Jejunum (tissue), 1 donor: ENCODE measurements around a stretch of chr7.

- PRO-cap = no peak
Measured at GRCh38 chr7:32070062-32070340, 206 bp downstream of the PDE1C start.

- PRO-cap = no peak
Measured at GRCh38 chr7:32464250-32465059, 25.7 kb downstream of the LSM5 start.

GRCh38 chr7:32509733-32510385 is 14.6 kb downstream of the AVL9 start:
- PRO-cap = no peak

- PRO-cap = no peak
Measured at GRCh38 chr7:32892956-32893259, 1.3 kb upstream of the KBTBD2 start.

DNA sequence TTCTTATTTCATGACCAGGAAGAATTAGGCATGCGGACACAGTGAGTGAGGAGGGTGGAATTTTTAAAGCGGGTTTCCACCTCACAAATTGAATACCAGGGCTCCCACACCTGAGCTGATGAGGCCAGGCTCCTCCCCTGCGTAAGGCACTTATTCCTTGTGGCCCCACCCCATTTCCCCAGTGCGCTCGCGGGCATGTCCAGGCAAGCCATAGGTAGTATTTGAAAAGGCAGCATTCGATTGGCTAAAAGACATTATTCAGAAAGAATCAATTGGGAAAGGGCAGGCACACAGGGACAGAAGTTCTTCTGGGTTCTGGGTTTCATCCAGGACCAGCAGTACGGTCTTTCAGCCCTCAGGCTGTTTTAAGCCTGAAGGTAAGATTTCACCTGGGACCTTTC is 222.3 kb downstream of the BBS9 start:
- PRO-cap = no peak

GRCh38 chr7:33527705-33528069 is 377.7 kb upstream of the BMPER start:
- PRO-cap = no peak

DNA sequence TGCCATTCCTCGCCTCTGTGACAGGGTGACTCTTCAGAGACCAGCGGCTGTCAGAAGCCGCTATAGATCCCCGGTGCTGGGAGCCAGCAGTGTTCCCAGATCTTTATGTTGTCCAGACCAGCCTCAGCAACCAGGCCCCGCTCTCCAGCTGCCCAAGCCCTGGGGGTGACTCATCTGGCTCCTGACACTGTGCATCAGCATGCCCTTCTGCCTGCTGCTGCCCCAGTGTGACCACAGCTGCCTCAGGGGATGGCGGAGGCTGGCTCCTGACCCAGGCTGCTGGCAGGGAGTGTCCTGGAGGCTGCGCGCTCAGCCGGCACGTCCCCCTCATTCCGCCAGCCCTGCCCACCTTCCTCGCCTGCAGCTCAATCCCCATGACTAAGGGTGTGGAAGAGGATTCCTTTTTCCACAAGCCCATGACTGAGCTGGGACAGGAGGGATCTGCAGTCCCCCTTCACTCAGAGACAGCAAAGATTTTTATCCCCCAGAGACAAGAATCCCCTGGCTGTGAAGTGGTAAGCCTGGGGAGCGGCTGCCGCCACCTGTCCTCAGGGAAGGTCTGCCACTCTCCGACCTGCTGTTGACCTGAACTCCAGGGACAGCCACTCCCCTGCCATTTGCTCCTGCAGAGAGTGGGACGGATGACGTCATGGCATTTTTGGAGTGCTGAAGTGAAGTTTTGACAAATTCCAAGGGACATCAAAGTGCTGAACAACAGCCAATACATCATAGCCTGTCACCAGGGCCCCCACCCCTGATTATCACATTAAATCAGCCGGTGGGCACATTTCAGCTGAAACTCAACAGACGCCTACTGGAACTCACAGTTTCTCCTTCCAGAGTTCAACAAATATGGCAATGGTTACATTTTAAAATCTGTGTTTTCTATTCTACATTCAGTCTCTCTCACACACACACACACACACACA is 182.7 kb upstream of the BMPER start:
- PRO-cap = no peak

- PRO-cap = no peak
Measured at GRCh38 chr7:33726497-33727175, 178.7 kb upstream of the BMPER start.

- PRO-cap = no peak
Measured at GRCh38 chr7:34603773-34604102, 54.3 kb upstream of the NPSR1 start.

DNA sequence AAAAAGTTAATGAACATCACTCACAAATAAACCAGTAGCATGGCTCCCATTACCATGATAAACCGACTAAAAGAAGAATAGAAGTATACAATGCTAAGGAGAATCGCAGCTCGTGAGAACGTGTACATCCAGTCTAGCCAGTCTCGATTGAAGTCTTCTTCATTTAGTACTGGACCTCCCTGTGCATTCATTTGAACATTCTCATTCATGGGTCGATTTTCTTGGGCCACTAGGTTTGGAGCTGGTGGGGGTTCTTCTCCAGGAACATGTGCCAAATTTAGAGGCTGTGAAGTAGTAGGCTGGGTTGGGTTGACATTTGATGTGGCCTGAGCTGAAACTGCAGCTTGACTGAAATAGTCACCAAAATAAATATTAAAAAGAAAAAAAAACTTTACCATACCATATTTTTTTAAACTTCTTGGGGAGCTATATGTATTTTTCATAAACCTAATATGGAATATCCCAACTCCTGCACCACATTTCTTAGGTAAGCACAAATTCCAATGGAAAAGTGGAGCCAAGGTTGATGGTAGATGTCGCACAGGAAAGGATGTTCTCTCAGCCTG is 59.7 kb downstream of the HERPUD2 start:
- PRO-cap = no peak

- PRO-cap = no peak
Measured at GRCh38 chr7:35680542-35681027, 14.3 kb downstream of the HERPUD2 start.

DNA sequence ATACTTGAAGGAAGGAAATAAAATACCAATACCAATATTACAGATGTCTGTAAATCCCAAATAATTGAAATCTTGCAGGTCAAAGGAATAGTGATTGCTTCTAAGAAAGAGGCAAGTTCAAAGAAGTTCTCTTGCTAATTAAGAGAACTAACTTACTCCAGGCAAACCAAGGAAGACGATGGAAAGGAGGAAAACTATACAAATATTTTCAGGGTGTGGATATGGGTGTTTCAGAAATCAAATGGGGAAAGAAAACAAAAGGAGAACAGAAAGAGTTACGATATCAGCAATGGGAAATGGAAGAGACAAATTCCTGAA is 87.0 kb downstream of the SEPTIN7 start:
- PRO-cap = no peak

DNA sequence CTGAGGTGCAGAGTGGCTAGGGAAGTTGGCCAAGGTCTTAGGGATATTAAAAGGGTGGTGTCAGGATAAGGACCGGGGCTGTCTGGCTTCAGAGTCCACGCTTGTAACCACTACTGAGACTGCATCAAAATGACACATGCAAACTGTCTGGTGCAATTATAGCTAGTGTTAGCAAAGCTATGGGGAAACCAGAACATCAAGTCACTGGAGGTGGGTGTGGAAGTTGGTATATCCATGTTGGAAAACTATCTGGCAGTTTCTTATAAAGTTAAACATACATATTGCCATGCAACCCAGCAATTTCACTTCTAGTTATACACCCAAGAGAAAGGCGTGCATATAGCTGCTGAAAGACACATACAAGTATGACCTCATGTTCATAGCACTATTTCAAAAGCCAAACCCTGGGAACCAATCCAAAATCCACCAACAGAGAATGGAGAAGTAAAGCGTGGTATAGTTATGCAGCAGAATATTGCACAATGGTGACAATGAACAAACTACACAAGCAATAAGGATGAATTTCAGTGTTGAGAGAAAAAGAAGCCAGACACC is 33.9 kb upstream of the EEPD1 start:
- PRO-cap = no peak

DNA sequence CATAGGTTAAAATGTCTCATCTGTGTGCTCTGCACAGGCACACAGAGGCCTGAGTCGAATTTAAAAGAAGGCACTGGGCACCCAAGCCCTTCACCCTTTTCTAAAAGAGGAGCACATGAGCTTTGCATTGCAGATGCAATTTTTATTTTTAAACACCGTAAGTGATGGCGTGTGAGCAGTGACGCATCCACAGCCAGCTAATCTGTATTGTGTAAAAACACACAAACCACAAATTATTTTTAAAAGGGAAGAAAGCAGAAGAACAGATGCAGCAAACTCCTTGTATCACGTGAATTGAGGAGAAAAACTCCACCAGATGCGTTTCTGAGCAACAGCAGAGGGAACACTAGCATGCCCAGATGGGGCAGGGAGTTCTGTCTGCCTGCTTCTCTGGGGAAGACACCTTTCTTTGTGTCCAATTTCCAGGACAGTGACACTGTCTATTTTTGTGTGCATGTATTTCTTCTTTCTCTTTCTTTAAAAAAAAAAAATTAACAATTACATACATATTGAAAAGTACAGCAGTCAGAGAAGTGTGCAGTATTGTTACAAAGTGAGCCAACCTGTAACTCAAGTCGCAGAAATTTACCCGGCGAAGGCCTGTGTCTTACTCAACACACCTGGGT is 39.1 kb downstream of the EEPD1 start:
- PRO-cap = no peak

- PRO-cap = bidirectional peak, plus-strand start at chr7:36292307, minus-strand start at chr7:36292199
Measured at GRCh38 chr7:36291350-36292545, 75.3 kb downstream of the MATCAP2 start.

- PRO-cap = no peak
Measured at GRCh38 chr7:36390802-36391001, 1.0 kb downstream of the ANLN start.

- PRO-cap = no peak
Measured at GRCh38 chr7:36504794-36505214, 115.1 kb downstream of the ANLN start.

- PRO-cap = no peak
Measured at GRCh38 chr7:36746183-36746878, 22.0 kb upstream of the AOAH start.

GRCh38 chr7:36780722-36781526 is 56.6 kb upstream of the AOAH start:
- PRO-cap = no peak

DNA sequence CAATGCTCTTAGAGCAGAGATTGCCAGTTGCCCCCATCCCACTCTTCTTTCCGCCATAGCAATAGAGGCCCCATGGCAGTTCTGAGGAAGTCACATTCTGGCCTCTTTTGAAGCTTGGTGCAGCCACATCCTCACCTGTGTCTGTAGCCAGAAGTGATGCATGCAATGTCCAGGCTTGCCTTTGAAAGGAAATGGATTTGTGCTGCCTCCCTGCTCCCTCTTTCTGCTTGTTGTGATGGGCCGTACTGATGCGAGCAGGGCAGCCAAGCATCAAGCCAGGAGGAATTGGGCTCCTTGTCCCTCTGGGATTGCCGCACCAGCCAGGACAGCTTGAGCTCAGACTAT is 65.4 kb upstream of the AOAH start:
- PRO-cap = no peak